Right cardiac atrium (tissue), 1 donor: ENCODE results near the genes ZNF563, ZNF791 and MAST1.

- PRO-cap: no peak
Observed at GRCh38 chr19:12285978-12286383, 8.7 kb downstream of the ZNF44 start.

- PRO-cap: unidirectional peak, plus-strand start at chr19:12333227; unidirectional peak, plus-strand start at chr19:12333262; bidirectional peak, plus-strand start at chr19:12333832, minus-strand start at chr19:12333633
Observed at GRCh38 chr19:12333037-12334126, at the start of gene ZNF563. TSS of gene ZNF563 (minus strand) at chr19:12333633.

DNA sequence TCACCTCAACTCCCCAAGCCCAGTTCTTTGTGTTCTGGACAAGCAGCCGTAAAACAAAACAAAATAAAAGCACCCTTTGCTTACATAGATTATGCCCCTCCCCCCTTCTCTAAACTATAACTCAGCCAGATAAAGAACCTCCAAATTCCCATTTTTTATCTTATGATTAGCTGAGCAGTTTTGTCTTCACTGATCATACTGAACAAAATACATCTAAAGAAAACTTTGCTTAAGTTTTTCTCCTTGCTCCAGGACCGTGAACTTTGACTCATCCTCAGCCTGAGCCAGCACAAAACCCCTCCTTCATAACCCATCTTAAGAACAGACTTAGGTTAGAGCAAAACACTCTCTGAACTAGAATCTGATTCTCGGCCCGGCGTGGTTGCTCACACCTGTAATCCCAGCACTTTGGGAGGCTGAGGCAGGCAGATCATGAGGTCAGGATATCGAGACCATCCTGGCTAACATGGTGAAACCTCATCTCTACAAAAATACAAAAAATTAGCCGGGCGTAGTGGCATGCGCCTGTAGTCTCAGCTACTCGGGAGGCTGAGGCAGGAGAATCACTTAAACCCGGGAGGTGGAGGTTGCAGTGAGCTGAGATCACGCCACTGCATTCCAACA is 6.0 kb downstream of the ZNF442 start:
- PRO-cap: no peak

DNA sequence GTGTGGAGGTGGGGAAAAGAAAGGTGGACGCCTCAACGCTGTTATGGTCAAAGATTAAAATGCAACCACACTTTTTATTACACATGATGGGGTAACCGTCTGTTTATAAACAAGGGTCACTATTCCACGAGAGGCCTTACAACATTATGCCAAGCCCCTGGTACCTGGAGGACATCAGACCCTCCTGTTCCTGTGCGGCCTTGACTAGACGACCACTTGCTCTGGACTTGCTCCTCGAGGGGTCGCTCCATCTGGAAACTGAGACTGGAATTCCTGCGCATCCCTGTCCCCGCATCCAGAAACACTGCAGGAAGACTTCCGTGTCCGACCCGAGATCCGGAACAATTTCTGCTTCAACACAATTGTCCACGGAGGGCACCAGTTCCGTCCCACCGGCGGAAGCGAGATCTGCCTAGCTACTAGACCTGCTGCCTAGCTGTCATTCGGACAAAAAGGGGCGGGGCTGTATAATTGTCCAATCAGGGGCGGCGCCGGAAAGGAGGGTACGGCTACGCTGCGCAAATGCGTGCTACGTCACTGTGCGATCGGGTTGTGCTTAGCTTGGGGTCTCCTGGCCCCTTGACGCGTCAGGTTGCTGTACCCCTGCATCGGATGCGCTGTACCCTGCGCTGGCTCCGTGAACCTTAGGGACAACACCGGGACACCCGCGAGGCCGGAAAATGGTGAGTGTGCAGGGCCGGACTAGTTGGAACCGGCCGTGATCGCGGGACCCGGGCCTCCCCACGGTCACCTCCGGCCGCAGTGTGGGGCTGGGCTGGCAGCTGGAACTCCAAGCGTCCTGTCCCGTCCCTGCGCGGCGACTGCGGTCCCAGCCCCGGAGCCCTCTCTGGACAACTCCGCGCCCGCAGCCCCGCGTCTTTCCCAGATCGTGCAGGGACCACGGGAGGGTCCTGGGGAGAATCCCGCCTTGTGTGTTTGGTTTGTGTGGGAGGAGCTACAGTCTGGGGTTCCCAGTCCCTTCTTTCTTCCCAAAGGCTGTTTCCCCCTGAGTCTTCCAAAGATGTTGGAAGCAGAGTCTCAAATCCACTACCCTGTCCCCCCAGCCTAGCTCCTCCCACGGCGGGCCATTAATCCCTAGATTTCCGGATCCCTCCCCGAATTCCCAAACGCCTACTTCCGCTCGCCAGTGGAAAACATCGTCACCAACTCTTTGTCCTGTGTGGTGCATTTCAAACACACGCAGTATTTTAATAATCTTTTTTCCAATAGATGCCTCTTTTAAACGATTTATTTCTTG is at the start of gene ZNF791:
Gene ZNF791, plus strand, starts transcription at position 521 of the 1,258 bp plus-strand sequence.
- PRO-cap: bidirectional peak, plus-strand start at position 537 of the sequence, minus-strand start at position 336 of the sequence; bidirectional peak, plus-strand start at position 1,134 of the sequence, minus-strand start at position 1,067 of the sequence

GRCh38 chr19:12639861-12640761 is 26.4 kb downstream of the MAN2B1 start:
- PRO-cap: no peak

DNA sequence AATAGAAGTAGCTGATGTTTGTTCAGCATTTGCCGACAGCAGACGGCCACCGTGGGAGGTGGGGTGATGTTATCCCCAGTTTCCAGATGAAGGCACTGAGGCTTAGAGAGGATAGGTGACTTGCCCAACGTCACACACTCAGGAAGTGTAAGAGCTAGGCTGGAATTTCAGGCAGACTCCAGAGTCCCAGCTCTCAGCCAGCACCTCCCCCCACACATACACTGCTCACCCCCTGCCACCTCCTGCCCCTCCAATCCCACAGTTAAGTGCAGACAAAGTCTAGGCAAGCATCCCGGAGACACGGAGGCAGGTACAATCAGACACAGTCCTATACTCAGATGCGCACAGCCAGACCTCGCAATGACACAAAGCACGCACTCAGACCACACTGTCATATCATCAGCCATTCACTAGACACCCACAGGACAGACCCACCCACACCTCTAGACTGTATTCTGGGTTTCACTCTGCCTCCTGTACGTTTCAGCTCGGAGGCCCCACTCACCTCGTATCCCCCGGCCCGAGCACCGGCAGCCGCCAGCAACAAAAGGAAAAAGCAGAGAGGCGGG is 420 bp downstream of the MAN2B1 start:
- PRO-cap: no peak

DNA sequence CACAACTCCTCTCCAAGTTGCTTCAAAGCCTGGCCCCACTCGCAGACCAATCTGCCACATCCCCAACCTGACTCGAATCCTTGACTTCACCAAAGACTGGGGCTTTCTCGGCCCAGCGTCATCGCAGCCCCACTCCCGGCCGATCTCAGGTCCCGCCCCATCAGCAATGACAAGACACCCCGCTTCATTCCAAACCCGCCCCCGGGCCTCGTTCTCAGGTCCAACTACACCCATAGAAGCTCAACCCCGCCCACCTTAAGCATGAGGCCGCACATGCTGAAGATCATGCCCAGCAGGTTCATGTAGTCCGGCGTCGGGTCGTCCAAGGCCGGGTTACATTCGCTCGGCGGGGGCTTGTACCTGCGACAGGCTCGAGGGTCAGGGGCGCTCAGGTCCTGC is 342 bp downstream of the WDR83OS start:
- PRO-cap: no peak

DNA sequence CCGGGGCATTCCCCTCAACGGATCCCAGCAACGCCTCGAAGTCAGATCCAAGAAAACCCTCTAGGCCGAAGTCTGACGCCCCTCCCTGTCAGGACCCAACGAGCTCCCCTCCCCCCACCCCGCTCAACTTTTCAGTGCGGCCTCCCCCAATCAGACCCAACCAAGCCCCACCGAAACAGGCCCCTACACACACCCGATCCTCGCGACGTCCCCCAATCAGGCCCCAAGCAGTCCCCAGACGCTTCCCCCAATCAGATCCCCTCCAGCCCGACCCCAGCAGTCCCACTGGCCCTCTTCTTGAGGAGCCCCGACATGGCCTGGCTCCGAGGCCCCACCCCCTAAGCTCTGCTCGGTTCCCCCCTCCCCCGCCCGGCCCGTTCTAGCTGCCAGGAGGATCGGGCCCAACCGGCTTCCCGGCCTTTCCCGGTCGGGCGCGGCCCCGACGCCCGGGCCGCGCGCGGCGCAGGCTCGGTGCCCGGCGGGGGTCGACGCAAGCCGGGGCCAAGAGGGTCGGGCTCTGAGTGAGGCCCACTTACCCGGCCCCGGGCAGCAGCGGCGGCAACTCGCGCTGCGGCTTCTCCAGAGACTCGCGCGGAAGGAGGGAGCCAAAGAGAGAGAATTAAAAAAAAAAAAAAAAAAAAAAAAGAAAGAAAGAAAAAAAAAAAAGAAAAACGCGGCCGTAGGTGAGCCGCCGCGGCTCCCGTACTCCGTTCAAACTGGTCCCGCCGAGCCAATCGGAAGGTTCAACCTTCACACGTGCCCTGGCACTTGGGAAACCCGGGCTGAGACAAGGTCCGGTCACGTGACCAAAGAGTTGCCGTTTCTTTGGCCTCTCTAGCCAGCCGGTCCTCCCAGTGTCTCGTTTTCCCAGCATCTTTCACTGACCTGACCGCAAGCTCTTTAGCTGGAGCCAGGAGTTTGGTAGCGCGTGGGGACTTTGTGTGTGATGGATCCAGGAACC is 1.5 kb downstream of the TNPO2 start:
- PRO-cap: bidirectional peak, plus-strand start at position 377 of the sequence, minus-strand start at position 319 of the sequence; bidirectional peak, plus-strand start at position 785 of the sequence, minus-strand start at position 599 of the sequence

DNA sequence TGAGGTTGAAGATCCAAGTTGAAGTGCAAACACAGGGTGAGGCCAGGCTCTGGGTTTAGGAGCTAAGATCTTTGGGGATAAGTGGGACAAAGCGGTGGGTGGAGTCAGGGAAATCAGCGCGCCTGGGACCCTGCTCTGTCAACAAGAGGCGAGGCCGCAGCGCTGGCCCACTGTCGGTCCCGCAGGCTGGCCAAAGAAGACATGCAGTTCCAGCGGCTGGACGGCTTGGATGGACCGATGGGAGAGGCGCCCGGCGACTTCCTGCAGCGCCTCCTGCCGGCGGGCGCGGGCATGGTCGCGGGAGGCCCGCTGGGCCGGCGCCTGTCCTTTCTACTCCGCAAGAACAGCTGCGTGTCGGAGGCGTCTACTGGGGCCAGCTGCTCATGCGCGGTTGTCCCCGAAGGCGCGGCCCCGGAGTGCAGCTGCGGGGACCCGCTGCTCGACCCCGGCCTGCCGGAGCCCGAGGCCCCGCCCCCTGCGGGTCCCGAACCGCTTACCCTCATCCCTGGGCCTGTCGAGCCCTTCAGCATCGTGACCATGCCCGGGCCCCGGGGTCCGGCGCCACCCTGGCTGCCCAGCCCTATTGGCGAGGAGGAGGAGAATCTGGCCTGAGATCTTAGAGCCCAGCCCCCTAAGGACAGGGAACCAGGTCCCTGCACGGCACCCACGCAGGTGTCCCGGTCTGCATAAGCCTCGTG is 6.0 kb downstream of the BEST2 start:
- PRO-cap: bidirectional peak, plus-strand start at position 391 of the sequence, minus-strand start at position 201 of the sequence

- PRO-cap: no peak
Observed at GRCh38 chr19:12793179-12793335, 1.8 kb downstream of the JUNB start.

- PRO-cap: no peak
Observed at GRCh38 chr19:12838096-12838815, at the start of gene MAST1. TSS of gene MAST1 (plus strand) at chr19:12838515.

DNA sequence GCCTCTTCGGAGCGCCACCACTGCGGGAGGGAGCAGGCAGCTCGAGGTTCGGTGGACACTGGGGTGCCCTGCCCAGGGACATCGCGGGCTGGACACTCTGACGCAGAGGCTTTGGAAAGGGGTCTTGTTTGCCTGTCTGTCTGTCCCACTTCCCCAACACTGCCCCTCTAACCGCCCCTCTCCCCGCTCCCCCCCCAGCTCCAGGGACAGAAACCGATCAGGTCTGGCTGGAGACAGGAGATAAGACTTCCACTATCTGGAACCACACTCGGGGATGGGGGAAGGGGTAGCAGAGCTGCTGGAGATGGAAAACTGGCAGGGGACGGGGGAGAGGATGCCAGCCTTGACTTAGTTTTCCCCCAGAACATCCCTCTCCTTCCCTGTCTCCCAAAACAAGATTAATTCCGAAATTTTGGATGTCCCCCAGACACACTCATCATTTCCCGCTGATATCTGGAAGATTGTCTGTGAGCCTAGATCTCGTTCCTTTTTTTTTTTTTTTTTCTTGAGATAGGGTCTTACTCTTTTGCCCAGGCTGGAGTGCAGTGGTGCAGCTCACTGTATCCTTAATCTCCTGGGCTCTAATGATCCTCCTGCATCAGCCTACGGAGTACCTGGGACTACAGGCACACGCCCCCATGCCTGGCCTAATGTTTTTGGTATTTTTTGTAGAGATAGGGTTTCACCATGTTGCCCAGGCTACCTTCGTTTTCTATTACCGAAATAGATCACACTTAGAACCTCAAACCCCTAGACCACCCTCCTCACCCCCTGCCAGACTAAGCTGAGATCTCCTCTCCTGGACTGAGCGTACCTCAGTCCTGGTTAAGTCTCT is 661 bp downstream of the KLF1 start:
- PRO-cap: no peak

GRCh38 chr19:13017637-13019019 is 22.9 kb downstream of the NFIX start:
- PRO-cap: bidirectional peak, plus-strand start at chr19:13018761, minus-strand start at chr19:13018745

DNA sequence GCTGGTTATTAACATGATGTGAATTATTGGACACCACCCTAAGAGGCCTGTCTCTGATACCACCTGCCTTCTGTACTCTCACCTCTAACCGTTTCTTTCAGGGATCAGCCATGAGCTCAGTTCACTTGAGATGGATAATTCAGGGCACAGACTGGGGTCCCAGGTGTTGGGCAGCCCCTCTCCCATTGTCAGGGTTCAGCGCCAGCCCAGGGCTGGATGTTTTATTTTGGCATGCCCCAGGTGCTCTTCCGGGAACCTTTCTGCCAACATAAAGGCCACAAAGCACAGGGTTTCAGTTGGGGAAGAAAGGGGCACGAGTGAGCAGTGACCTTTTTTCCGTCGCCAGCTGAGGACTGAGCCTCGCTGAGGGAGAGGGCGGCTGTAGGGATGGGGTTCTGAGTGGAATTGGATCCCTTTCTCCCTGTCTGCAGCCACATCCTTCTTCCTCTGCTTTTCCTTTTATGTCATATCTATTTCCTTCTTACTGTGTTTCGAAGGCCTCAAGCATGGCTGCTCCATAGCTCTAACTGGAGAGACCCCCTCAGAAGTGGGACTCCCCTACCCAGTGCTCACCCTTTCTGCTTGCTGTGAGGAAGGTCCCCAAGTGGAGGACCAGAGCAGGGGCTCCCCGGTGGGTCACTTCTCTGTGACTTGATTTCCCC is 26.1 kb downstream of the NFIX start:
- PRO-cap: no peak

DNA sequence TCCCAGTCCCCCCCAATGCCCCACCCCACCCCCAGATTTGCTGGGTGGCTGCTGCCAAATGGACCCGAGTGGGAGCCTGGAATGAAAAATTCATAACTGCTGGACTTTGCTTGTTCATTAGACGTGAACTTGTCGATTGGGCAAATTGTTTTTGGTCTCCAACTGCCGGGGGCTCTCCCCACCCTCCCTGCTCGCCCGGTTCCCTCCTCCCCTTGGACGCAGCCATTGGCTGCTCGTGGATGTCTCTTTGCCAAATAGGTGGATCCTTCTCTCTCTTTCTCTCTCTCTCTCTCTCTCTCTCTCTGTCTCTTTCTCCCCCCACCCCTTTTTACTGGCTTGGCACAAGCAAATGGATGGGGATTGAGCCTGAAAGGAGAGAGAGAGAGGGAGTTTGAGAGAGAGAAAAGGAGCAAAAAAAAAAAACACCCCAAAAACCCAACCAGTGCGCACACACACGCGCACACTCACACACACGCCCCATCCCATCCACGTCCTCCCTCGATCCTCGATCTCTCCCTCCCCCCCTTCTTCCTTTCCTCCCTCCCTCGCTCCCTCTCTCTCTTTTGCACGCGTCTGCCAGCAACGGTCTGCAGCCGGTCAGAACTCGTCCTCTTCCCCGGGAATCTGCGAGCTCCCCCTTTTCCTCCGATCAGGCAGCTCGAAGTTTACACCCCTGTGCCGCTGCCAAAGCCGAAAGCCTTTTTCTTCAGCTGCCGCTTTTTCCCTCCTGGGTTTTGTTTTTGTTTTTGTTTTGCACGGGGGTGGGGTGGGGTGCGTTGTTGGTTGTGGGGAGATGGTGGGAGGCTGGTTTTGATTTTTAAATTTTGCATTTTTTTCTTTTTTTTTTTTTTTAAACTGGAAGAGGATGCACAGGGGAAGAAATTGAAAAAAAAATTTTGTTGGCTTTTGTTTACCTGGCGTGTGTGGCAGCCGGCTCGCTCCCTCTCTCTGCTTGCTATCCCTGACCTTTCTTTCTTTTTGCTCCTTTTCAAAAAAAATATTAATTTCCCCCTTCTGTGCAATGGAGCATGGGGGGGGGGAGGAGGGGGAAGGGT is 27.8 kb downstream of the NFIX start:
- PRO-cap: bidirectional peak, plus-strand start at position 668 of the sequence, minus-strand start at position 507 of the sequence; bidirectional peak, plus-strand start outside the sequence, minus-strand start at position 950 of the sequence

DNA sequence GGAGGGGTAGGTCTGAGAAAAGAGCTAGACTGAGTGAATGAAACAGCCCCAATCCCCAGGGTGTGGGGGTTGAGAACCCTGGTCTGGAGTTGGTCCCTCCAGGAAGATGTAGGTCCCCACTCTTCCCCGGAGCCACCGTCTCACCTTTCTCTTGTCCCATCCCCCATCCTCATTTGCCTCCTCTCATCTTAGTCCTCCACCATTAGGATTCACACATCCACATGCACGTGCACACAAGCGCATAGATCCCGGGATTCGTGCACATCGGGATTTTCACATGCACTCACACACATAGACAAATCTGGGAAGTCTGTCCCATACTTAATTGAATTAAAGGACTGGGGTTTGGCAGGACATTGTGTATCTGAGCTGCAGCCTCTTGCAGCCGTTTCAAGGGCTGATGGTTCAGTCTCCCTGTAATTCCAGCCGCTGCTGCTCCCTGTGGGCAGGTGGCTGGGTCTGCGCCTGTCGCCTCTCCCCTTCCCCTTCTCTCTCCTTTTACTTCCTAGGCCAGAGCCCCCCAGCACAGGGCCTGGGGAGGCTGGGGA is 43.7 kb downstream of the LYL1 start:
- PRO-cap: no peak

DNA sequence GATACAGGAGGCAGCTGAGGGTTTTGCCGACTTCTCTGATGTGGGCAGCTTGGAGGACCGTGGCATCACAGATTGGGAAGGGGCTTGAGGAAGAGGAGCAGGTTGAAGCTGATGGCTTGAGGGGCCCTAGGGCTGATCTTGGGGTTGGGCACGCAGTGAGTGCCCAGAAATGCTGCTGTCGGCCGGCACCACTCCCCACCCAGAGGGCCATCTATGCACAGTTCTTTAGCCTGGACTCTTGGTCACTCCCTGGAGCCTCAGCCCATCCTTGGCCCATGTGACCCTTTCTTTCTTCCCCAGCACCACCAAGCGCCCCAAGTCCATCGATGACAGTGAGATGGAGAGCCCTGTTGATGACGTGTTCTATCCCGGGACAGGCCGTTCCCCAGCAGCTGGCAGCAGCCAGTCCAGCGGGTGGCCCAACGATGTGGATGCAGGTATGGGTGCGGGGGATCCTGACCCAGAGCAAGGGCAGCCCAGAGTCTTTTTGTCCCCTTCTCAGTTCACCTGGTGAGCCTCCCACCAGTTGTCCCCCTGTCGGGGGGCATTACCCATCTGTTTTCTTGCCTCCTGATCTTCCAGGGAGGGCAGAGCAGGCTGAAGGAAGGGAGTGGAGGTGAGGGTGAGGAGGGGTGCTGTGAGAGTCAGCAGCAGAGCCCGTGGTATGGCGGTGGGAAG is 27.3 kb downstream of the LYL1 start:
- PRO-cap: no peak

GRCh38 chr19:13091250-13092237 is 11.1 kb downstream of the LYL1 start:
- PRO-cap: unidirectional peak, plus-strand start at chr19:13091688; unidirectional peak, plus-strand start at chr19:13091809

GRCh38 chr19:13099356-13100241 is 3.1 kb downstream of the LYL1 start:
- PRO-cap: bidirectional peak, plus-strand start at chr19:13099664, minus-strand start at chr19:13099469

DNA sequence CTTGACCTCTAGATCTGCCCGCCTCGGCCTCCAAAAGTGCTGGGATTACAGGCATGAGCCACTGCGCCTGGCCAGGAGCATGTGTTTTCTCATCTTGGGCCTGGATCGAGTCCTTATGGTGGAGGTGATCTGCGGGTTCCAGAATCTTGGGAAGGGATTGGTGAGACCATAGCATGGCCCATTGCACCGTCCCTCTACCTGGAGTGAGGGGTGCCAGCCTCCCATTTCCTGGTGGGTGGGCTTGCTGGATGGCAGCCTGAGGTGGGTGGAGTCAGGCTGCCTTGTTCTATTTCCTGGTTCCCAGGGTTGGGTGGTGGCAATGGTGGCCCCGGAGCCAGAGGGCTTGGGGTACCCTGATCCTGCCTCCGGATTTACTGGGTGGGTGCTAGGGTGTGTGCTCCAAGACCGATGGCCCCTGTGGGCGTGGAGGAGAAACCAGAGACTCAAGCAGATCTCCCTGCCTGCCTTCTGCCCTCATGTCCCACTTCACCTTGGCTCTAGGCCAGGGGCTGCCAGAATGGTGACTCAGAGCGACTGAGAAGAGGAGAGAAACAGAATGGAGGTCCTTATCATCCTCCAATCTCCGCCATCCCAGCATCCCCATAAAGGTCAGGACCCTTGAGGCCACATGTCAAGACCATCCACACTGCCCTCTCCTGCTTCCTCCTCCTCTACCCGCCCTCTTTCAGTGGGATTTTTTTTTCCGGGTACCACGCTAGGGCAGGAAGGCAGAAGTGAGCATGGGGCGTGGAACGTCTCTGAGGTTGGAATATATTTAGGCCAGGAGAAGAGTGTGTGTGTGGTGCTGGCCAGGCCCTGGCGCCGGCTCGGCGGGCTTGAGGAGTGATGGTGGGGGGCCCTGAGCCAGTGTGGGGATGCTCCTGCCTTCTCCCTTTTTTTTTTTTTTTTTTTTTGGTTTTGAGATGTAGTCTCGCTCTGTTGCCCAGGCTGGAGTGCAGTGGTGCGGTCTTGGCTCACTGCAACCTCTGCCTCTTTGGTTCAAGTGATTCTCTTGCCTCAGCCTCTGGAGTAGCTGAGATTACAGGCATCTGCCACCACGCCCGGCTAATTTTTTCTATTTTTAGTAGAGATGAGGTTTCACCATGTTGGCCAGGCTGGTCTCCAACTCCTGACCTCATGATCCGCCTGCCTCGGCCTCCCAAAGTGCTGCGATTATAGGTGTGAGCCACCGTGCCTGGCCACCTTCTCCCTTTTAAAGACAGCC is 22.2 kb downstream of the IER2 start:
- PRO-cap: unidirectional peak, minus-strand start at position 425 of the sequence